Hepatocyte (in vitro differentiated cells and primary cell): ENCODE measurements around a stretch of chr12.

DNA sequence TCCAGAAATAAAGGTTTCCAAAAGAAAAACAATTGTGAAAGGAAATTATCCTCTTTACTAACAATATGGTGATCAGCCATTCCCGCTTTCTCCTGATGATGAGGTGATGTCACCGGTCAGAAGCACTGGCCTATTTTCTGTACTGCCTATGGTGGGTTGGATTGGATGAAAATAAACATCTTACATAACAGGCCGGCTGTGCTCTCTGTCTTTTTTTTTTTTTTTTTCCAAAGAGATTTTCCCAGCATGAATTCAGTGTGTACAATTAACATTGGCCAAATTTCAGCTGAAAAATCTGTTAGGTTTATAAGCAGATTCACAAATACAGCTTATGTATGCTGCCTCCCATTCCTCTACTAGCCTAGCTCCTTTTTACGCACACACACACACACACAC is 396.2 kb upstream of the DCN start:
- RAMPAGE, long total RNA, result no peak
- RRBS, result 31% methylated on average over 2 of the region's 4 CpGs

GRCh38 chr12:91603063-91603605 is 420.5 kb upstream of the DCN start:
- RAMPAGE, long total RNA, result no peak
- RRBS, result no CpG with 5 or more reads among the region's 2 CpGs

GRCh38 chr12:91633401-91634468 is 451.1 kb upstream of the DCN start:
- RAMPAGE, long total RNA, result no peak
- RRBS, result 84% methylated on average over 4 of the region's 50 CpGs

GRCh38 chr12:92011623-92011973 is 134.0 kb downstream of the BTG1 start:
- RAMPAGE, long total RNA, result no peak
- RRBS, result no CpG with 5 or more reads among the region's 3 CpGs

- RAMPAGE, long total RNA, result no peak
- RRBS, result no CpG with 5 or more reads among the region's 2 CpGs
These were observed 81.4 kb downstream of the BTG1 start for GRCh38 chr12:92064178-92064788.

DNA sequence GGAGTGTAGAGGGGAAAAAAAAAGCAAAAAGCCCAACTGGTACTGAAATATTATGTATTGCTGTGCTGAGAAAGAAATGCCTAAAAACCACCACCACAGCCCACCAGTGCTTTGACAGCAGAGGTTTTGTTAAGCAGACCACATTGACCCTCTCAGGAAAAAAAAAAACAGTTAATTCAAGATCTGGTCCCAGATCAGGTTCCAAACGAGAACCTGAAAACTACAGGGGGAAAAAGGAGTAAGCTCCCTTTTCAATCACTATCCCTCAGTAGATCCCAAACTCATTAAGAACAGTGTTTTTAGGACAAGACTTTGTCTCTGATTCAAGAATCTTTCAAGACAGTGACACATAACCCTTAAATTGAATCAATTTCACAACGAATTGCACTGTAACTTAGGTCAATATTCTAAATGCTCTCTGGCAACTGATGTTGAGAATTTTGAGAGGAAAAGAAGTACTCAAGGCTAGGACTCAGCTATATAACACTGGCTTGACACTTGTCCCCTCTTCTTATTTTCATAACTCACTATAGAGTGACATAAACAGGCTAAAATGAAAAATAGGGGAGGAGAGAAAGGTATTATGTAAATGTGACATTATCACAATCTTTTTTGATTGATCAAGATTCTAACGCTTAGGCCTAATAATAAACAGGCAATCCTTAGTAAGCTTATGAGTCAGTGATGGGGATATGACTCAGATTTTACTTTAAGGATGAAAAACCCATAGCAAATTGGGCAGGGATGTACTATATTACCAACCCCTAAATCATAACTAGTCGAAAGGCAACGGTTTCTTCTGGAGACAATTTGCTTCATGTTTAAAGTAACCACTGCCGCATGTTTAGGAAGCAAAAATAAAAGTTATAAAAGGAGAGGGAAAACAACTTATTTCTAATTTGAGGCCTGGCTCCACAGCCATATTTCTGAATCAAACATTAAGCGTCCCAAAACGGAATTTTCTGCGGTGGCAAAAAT is 11.0 kb downstream of the BTG1 start:
- RAMPAGE, long total RNA, result no peak
- RRBS, result no CpG with 5 or more reads among the region's 9 CpGs

- RAMPAGE, long total RNA, result no peak
- RRBS, result no CpG with 5 or more reads among the region's 5 CpGs
These were observed 9.0 kb downstream of the BTG1 start for GRCh38 chr12:92136358-92137246.

DNA sequence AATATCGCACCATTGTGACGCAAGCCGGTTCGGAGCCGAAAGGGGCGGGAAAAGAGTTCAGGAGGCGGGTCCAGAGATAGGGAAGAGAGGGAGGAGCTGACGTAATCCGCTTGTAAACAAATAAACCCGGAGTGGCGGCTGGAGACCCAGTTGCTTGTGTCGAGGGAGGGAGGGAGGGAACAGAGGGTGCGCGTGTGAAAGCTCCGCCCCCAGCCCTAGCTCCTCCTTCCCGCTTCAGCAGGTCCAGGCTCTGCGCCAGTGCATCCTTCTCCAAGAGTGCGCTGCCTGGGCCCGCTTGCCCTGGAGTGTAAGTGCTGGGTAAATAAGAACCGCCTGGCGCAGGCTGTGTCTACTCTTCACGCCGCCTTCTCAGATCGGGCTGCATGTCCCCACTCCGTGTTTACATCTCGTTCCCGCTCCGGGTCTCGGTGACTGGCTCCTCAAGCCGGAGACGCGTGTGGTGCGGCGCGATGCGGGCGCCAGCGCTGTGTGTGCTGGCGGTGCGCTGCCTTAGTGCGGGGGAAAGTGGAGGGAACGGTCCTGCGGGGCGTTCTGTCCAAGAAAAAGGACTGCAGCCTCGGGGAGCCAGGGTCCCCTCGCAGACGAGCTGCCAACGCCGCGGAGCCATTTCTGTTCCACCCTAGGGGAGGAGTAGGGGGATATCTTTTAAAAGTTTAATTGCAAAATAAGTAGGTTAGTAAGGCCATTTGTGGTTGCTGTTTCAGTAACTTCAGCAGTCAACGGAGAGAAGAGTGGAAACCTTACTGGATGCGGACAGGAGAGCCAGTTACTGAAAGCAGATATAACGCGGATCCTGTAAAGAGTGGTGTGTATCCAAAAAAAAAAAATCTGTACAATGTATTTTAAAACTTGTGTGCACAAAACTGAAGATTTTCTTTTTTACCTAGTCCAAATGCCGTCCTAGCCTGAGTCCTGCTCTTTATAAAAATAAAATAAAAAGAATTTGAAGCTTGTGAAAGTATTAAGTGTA is 586 bp upstream of the BTG1 start:
- RAMPAGE, long total RNA, result no peak
- RRBS, result 2% methylated on average over 7 of the region's 55 CpGs

DNA sequence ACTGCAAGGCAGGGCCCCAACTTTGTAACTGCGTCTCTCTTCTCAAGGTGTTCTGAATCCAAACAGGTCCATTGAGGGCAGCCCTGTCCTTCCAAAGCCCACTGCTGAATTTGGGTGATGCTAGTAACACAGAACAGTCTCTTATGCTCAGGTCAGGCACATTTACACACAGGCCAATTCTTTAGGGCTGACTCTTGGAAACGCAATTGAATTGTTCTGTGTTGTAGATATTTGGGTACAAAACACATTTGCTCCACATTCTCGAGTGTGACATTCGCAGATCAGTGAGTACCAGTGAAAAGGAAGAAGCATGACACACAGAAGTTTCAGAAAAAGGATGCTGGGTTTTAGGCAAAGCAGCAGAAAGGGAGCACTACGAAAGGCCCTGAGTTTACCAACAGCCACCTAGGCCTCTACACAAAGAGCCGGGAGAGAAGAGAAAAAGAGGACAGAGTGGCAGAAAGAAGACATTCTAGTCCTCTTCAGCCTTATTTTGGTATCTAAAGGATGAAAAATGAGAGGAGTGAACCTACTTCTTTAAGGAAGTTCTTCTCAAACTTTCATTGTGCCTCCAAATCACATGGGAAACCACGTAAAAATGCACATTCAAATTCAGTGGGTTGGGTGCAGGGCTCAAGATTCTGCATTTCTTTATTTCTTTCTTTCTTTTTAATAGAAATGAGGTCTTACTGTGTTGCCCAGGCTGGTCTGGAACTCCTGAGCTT is 254.4 kb upstream of the BTG1 start:
- RAMPAGE, long total RNA, result no peak
- RRBS, result no CpG with 5 or more reads among the region's 7 CpGs

GRCh38 chr12:92469899-92470336 is 232.9 kb upstream of the PLEKHG7 start:
- RAMPAGE, long total RNA, result no peak
- RRBS, result no CpG with 5 or more reads among the region's 5 CpGs

GRCh38 chr12:92543363-92543775 is 159.4 kb upstream of the PLEKHG7 start:
- RAMPAGE, long total RNA, result no peak
- RRBS, result no CpG with 5 or more reads among the region's 1 CpG

GRCh38 chr12:92780121-92780470 is 77.3 kb downstream of the PLEKHG7 start:
- RAMPAGE, long total RNA, result no peak
- RRBS, result no CpG with 5 or more reads among the region's 1 CpG

DNA sequence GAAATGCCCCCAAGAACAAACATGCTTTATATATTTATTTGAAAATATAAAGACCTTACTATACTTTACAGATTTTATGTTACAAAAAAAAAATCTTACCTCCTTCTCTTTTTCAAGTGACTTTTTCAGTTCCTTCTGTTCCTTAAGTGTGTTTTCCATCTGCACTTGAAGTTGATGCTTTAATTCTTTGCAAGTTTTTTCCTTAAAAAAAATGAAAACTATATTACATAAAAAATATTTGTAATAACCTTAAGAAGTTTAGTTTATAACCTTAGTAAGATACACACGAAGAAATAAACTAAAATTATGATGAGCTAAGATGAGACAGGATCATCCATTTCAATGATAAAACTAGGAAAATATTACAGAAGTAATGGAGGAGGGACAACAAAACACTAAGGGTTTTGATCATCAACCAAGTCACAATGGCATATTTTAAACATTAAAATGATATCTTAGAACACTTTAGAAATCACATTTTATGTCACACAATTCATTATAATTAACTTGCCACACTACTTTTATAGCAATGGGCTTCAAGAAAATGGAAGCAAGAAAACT is 98.8 kb downstream of the PLEKHG7 start:
- RAMPAGE, long total RNA, result no peak
- RRBS, result no CpG with 5 or more reads among the region's 1 CpG

GRCh38 chr12:92824089-92824460 is 105.0 kb downstream of the EEA1 start:
- RAMPAGE, long total RNA, result no peak
- RRBS, result no CpG with 5 or more reads among the region's 1 CpG

GRCh38 chr12:92824461-92825080 is 104.5 kb downstream of the EEA1 start:
- RAMPAGE, long total RNA, result no peak
- RRBS, result no CpG with 5 or more reads among the region's 1 CpG

DNA sequence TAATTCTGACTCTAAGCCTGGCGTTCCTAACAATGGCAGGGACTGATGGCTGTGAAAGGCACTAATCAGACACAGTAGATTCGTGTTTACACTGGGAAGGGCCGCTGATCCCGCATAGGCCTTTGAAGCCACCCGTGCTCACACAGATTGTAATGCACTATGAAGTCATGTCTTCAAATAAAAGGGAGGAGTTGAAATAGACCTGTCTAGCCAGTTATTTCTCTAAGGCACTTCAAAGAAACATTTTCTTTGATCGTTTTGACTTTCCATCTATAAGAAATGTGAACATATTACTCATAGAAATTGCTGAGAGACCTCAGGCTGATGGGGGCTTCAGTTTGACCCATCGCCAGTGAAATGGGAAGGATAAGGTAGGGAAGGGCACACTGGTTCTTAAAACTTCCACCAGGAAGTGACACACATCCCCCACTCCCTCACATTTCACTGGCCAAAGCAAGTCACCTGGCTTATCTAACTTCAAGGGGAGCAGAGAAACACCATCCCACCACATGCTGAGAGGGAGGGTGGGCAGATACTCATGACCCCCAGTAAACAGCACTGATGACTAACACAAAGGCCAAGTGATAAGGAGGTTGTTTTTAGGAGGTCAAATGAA is 91.4 kb upstream of the EEA1 start:
- RAMPAGE, long total RNA, result no peak
- RRBS, result no CpG with 5 or more reads among the region's 7 CpGs

DNA sequence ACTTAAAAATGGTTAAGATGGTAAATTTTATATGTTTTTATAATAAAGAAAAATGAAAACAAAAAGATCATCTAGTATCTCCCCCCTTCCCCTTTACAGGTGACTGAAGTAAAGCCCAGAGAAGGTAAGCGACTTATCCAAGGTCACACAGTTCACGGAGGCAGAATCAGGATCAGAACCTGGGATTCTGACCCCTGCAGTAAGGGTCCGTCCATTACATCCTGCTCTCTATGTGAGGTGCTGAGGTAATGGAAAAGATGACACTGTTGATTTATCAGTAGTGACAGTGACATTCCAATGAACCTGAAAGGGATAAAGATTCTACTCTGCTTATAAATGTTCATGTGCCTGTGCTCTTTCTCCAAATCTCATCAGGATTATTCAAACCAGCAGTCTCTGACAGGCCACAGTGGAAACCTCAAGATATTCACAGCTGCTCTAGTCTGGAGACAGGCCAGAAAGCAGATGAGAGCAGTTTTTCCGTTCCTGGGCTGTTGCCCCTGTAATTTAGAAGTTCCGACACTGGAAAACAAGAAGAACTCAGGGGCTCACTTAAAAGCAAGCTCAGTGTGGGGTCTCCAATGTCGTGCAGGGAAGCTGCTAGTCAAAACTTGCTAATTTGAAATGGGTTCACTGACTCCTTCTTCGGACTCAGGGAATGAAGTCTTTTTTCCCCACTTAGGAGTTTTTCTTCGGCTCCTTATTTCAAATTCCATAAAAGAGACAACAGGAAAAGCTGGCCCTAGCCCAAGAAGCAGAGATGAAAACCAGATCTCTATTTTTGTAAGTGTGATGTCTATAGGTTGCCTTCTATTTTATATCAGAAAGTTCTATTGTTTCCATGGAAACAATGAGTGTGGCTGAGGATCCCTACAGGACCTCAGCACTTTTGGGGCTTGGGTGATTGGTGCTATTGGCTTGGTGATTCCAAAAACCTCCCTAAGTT is 131.8 kb upstream of the EEA1 start:
- RAMPAGE, long total RNA, result no peak
- RRBS, result no CpG with 5 or more reads among the region's 8 CpGs

DNA sequence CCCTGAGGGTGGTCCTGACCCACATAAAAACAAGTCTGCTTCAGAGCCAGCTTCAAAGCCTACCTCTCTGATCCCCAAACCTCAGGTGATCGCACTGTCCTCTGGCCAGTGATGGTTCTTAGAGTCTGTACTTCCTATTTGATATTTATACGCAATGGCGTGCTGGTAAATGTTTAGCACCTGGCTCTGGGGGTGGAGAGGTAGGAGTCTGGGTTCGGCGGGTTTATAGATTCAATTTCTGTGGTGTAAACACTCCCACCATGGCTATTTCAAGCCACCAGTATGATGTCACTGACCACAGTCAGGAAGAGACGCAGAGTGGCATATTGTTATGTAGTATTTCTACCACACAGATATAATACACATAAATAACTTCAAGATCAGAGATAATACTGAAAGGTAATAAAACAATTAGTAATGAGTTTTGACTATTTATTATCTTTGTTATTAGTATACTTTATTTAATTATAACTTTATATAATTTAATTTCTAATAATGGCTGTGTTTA is 166.3 kb upstream of the EEA1 start:
- RAMPAGE, long total RNA, result no peak
- RRBS, result no CpG with 5 or more reads among the region's 6 CpGs

- RAMPAGE, long total RNA, result no peak
- RRBS, result no CpG with 5 or more reads among the region's 7 CpGs
These were observed 193.6 kb upstream of the EEA1 start for GRCh38 chr12:93122455-93123306.

- RAMPAGE, long total RNA, result no peak
- RRBS, result no CpG with 5 or more reads among the region's 6 CpGs
These were observed 193.6 kb upstream of the NUDT4 start for GRCh38 chr12:93183806-93184859.